H1 (cell line): ENCODE results near the gene TTC32.

DNA sequence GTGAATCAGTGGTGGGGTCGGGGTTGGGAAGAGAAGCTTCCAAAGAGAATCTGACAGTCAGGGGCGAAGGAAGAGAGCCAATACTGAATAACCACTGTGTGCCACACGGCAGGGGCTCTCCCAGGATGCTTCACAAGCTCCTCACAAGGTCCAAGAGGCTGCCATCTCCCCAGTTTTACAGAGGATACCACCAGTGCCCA lies 78.4 kb downstream of the VSNL1 start:
- RRBS: no CpG with 5 or more reads among the region's 3 CpGs
CAGE:
- cytosol, long polyA plus RNA: no peak
- long polyA plus RNA: no peak
- nucleus, long polyA plus RNA: no peak

DNA sequence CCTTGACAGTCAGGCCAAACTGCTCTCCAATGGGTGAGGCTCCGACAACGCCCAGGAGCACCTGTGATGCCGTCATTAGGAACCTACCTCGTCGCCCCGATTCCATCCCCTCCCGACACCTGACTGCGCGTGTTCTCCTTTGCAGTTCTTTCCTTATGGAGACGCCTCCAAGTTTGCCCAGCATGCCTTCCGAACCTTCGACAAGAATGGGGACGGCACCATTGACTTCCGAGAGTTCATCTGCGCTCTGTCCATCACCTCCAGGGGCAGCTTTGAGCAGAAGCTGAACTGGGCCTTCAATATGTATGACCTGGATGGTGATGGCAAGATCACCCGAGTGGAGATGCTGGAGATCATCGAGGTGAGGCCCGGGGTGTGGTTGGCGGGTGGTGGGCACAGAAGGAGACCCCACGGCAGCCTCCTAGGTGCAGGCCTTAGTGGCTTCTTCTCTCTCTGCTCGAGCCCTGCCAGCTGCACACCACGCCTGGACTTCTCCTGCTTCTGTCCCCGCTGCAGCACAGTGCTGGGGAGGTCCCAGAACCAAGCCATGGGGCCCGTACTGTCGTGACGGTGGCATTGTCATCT lies 104.3 kb downstream of the SMC6 start:
- RRBS: no CpG with 5 or more reads among the region's 26 CpGs
CAGE:
- cytosol, long polyA plus RNA: no peak
- long polyA plus RNA: no peak
- nucleus, long polyA plus RNA: no peak

GRCh38 chr2:17805804-17806214 lies 10.5 kb upstream of the MSGN1 start:
- RRBS: no CpG with 5 or more reads among the region's 5 CpGs
CAGE:
- cytosol, long polyA plus RNA: no peak
- long polyA plus RNA: no peak
- nucleus, long polyA plus RNA: no peak

- RRBS: no CpG with 5 or more reads among the region's 8 CpGs
CAGE:
- cytosol, long polyA plus RNA: no peak
- long polyA plus RNA: no peak
- nucleus, long polyA plus RNA: no peak
Measured at GRCh38 chr2:18555008-18555787, 5.3 kb downstream of the RDH14 start.

- RRBS: no CpG with 5 or more reads among the region's 2 CpGs
CAGE:
- cytosol, long polyA plus RNA: no peak
- long polyA plus RNA: no peak
- nucleus, long polyA plus RNA: no peak
Measured at GRCh38 chr2:19140654-19141131, 217.7 kb downstream of the OSR1 start.

GRCh38 chr2:19801152-19801749 lies 100.5 kb downstream of the TTC32 start:
- RRBS: no CpG with 5 or more reads among the region's 13 CpGs
CAGE:
- cytosol, long polyA plus RNA: no peak
- long polyA plus RNA: no peak
- nucleus, long polyA plus RNA: no peak

DNA sequence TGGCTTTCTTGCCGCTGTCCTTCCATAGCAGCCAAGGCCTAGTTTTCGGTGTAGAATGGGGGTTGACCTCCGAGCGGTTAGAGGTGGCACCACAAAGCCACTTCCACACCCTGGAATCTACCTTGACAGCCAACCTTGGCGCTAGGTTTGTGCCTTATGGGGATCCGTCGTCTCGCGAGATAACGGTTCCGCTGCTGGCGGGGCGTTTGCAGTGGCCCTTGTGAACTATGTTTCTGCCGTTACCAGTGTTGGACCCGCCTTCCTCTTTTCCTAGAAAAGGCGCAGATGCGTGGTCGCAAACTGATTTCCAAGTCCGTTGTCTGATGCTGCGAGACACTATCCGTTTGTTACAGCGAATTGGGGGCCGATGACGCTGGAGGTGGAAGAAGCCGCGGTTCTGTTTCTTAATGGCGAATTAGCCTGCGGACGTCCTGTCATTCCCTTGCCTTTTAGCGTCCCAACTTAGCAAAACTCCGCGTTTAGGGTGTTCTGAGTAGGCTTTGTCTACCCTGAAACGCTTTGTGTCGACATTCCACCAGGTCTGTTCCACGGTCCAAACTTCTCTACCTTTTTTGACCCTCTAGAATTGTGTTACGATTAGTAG lies at the start of gene TTC32:
Gene TTC32 (minus strand): TSS at position 155 of the 604 bp plus-strand sequence.
- RRBS: no CpG with 5 or more reads among the region's 36 CpGs
CAGE:
- cytosol, long polyA plus RNA: no peak
- long polyA plus RNA: no peak
- nucleus, long polyA plus RNA: no peak

GRCh38 chr2:19902433-19902935 lies 701 bp upstream of the TTC32 start:
- RRBS: no CpG with 5 or more reads among the region's 9 CpGs
CAGE:
- cytosol, long polyA plus RNA: no peak
- long polyA plus RNA: no peak
- nucleus, long polyA plus RNA: no peak

- RRBS: no CpG with 5 or more reads among the region's 11 CpGs
CAGE:
- cytosol, long polyA plus RNA: no peak
- long polyA plus RNA: no peak
- nucleus, long polyA plus RNA: no peak
Measured at GRCh38 chr2:20121942-20122642, 70.7 kb upstream of the LAPTM4A start.

- RRBS: no CpG with 5 or more reads among the region's 8 CpGs
CAGE:
- cytosol, long polyA plus RNA: no peak
- long polyA plus RNA: no peak
- nucleus, long polyA plus RNA: no peak
Measured at GRCh38 chr2:20192580-20193314, 32.2 kb downstream of the SDC1 start.

DNA sequence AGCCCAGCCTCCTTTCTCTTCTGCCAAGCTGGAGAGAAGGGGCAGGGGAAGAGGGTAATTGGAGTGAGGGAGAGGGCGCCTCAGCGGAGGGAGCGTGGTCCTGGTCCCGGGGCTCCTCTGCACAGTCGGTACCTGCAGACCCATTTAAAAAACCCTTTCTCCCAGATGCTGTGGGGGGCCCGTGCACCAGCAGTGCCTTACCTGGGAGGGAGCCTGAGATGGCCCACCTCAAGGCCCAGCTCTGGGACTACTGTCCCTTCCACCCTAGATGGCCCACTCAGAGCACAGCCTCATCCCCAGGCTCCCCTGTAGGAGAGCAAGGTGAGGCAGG lies 26.5 kb downstream of the SDC1 start:
- RRBS: no CpG with 5 or more reads among the region's 6 CpGs
CAGE:
- cytosol, long polyA plus RNA: no peak
- long polyA plus RNA: no peak
- nucleus, long polyA plus RNA: no peak

DNA sequence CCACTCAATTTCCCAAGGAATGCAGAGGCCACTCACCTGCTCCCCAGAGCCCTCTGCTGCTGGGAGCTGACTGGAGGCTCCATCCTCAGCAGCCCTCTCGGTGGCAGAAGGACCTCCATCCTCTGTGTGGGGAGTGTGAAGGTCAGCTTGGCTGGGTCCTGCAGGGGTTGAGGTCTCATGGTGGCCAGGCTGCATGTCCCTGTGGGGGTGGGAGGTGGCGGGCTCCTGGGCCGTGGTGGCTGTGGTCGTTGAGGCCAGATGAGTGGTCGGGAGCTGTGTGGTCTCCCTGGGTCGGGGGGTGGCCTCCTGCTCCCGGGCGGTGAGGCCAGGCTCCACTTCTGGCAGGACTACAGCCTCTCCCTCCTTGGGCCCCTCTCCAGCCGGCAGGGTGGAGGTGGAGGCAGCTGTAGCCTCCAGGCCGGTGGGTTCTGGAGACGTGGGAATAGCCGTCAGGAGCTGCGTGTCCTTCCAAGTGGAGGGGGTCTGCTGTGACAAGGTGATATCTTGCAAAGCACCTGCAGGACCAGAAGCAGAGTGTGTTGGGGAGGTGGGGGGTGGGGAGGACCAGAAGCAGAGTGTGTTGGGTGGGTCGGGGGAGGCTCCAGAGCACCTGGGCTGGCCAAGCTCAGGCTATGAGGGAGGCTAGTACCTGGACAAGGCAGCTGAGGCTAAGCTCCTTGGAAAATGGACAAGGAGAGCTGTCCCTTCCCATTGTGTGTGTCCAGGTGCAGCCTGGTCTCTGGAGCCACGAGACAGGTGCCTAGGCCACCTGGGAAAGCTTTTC lies 21.0 kb downstream of the SDC1 start:
- RRBS: 90% methylated on average over 3 of the region's 15 CpGs
CAGE:
- cytosol, long polyA plus RNA: no peak
- long polyA plus RNA: no peak
- nucleus, long polyA plus RNA: no peak

GRCh38 chr2:20247033-20247692 lies 22.2 kb upstream of the SDC1 start:
- RRBS: no CpG with 5 or more reads among the region's 4 CpGs
CAGE:
- cytosol, long polyA plus RNA: no peak
- long polyA plus RNA: no peak
- nucleus, long polyA plus RNA: no peak

DNA sequence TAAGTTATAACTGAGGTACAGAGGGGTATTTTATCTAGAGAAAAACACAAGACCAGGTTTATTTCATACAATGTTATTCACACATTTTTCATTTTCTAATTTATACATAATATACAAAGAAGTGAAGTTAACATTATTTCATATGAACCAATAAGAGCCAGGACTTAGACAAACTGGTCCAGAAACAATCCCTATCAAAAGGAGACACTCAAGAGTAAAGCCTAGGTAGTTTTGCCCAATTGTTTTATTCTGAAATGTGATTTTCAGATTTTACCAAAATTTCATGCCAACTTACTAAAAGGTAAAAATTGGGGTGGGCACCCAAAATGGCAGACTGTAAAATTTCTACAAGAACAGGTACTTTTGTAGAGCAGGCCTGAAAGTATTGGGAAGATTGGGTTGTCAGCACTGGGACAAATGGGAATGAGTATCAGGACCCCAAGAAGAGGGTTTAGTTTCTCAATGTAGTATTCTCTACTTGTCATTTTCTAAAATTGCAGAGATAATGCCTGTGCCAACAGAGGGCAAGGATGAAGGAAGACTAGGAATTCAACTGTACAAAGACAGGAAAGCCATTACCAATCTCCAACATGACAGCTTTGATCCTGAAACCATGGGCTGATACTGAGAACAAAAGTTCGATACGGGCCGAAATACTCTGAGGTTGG lies 23.9 kb upstream of the SDC1 start:
- RRBS: no CpG with 5 or more reads among the region's 3 CpGs
CAGE:
- cytosol, long polyA plus RNA: no peak
- long polyA plus RNA: no peak
- nucleus, long polyA plus RNA: no peak

- RRBS: no CpG with 5 or more reads among the region's 10 CpGs
CAGE:
- cytosol, long polyA plus RNA: no peak
- long polyA plus RNA: no peak
- nucleus, long polyA plus RNA: no peak
Measured at GRCh38 chr2:20291083-20291897, 59.4 kb downstream of the PUM2 start.

- RRBS: no CpG with 5 or more reads among the region's 11 CpGs
CAGE:
- cytosol, long polyA plus RNA: no peak
- long polyA plus RNA: no peak
- nucleus, long polyA plus RNA: no peak
Measured at GRCh38 chr2:20357605-20358104, 7.0 kb upstream of the PUM2 start.

GRCh38 chr2:20423747-20424163 lies 23.1 kb upstream of the RHOB start:
- RRBS: no CpG with 5 or more reads among the region's 2 CpGs
CAGE:
- cytosol, long polyA plus RNA: no peak
- long polyA plus RNA: no peak
- nucleus, long polyA plus RNA: no peak

GRCh38 chr2:20432750-20433252 lies 14.1 kb upstream of the RHOB start:
- RRBS: no CpG with 5 or more reads among the region's 4 CpGs
CAGE:
- cytosol, long polyA plus RNA: no peak
- long polyA plus RNA: no peak
- nucleus, long polyA plus RNA: no peak

DNA sequence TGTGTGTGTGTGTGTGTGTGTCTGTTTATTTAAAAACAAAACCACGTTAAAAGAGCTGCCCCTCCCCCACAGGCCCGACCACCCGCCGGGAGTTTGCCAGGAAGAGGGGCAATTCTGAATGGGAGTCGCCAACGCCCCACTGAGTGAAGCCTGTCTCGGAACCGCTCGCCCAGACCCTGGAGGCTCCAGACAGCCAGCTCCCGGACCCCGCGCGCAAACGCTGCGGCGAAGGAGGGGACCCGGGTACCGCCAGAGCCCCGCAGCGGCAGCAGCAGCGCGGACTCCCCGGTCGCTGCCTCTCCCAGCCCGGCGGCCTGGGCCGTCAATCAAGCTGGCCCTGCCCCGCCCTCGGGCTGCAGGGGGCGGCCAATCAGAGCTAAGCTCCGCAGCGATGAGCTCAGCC lies 280 bp upstream of the RHOB start:
- RRBS: under 1% methylated on average over 19 of the region's 32 CpGs
CAGE:
- cytosol, long polyA plus RNA: no peak
- long polyA plus RNA: no peak
- nucleus, long polyA plus RNA: no peak

- RRBS: no CpG with 5 or more reads among the region's 4 CpGs
CAGE:
- cytosol, long polyA plus RNA: no peak
- long polyA plus RNA: no peak
- nucleus, long polyA plus RNA: no peak
Measured at GRCh38 chr2:20526747-20526946, 79.8 kb downstream of the RHOB start.